ENCODE results near the genes EXOC8 and COA6.

- PRO-cap, result no peak
These were observed 763 bp downstream of the FAM89A start for GRCh38 chr1:231038951-231040031.

- PRO-cap, result bidirectional peak, plus-strand start at chr1:231337980, minus-strand start at chr1:231337852
These were observed at the start of gene EXOC8 for GRCh38 chr1:231337349-231337909. EXOC8 (minus strand) TSS chr1:231337852.

DNA sequence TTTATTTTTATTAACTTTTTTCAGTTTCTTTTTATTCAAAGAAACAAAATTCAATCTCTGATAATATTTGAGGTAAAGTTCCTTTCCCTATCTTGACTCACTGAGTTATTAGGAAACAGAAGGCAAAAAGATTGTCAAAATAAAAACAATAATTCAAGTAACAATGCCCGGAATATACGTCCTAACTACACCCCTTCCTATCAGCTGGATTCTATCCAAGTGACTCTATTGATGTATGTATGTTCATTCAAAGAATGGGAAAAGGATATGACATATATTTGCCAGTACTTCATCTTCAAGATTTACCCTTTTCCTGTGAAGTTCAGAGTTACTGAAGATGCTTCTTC, 13.7 kb downstream of the SPRTN start:
- PRO-cap, result no peak

DNA sequence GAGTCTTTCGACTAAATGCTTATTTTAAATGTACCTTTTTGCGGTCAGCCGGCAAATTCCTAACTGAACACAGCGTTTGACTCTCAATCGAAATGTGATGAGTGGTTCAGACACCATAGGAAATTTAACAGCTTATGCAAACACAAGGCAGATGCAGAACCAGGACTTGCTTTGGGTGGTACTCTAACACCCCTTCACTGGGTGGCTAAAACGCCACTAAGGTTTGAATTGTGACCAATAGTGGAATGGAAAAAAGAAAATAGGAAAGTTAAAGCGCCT, 1.7 kb downstream of the EGLN1 start:
- PRO-cap, result no peak

GRCh38 chr1:231529038-231529412, 556 bp downstream of the TSNAX start:
- PRO-cap, result no peak

- PRO-cap, result no peak
These were observed 13.9 kb upstream of the DISC1 start for GRCh38 chr1:231612512-231613296.

DNA sequence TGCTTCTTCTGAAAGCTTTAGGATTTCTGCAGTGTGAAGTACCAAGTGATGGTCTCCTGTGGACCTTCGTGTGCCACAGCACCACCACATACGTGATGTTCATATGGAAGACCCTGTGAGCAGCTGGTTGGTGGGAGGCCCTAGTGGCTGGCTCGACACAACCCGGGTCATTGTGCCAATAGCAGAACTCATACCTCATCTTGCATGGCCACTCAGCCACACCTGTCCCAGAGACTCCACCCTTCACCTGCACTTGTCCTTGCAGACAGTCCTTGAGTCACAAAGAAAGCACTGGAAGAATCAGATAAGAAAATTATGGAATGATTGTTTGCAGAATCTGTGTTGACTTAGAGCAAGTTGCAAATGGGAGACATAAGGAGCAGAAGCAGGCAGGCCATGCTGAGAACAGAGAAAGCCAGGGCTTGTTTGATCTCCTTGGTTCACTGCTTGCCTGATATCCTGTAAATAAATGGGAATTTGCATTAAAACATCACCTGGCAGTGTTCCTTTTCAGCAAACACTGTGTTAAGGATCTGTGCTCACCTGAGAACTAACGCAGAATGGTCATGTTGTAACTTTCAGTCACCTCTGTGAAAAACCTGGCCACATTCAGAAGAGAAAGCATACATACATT, 307.7 kb downstream of the SIPA1L2 start:
- PRO-cap, result no peak

DNA sequence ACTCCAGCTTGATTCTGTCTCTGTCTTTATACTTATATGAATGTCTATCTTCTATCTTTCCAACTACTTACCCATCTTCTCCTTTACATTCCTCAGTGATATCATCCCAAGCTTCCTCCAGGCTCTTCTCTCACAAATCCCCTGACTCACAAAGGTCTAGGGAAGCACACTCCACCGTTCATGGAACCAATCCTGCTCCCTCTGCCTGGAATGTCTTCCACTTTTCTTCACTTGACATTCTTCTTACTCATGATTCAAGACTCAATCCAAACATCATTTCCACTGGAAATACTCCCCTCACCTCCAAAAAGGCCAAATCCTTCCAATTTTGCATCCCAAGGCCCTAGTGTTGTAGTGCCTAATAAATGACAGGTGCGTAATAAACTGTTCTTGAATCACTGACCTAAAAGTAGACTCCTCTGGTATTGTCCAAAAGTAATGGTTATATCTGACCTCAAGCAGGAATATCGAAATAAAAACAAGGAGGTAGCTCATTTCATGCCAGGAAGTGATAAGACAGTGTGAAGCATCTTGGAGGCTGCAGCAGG, 132.1 kb downstream of the SIPA1L2 start:
- PRO-cap, result no peak

DNA sequence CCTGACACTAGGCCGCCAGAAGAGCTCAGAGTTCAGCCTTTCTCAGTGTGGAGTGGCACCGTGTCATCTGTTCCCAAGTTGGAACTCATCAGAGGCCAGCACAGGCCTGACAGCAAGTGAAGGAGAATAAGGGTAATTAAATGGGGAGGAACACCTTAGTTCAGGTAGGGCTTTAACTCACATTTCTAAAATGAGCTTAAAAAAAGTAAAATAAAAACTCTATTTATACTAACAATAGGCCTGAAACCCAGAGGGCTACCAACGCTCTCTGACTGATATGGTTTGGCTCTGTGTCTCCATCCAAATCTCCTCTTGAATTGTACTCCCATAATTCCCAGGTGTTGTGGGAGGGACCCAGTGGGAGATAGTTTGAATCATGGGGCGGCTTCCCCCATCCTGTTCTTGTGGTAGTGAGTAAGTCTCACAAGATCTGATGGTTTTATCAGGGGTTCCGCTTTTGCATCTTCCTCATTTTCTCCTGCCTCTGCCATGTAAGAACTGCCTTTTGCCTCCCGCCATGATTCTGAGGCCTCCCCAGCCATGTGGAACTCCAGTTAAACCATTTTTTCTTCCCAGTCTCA, 19.2 kb downstream of the SIPA1L2 start:
- PRO-cap, result no peak

- PRO-cap, result no peak
These were observed 4.2 kb upstream of the SIPA1L2 start for GRCh38 chr1:232633930-232634669.

- PRO-cap, result no peak
These were observed 26.8 kb downstream of the MAP10 start for GRCh38 chr1:232831911-232832475.

DNA sequence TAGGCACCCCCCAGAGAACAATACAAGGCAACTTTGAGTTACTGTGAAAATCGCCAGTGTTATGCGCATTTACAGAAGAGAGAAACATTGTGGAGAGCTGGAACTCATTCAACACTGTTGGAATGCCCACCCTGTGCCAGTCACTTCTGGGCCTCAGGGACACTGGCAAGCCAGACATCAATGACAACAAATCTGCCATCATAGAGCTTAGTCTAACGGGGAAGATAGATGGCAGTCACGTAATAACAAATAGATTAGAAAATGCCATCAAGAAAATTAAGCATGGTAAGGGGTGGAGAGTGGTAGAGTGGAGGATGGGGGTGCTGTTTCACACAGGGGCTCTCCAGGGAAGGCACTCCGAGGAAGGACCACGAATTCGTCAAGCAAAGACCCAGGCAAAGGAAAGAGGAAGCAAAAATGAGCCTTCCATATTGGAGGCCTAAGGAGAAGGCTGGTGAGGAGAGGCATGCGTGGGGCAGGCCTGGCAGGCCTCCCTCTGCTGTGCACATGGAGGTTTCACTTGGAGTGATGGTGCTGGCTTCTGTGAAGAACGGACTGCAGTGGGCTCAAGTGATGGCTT, 4.6 kb downstream of the MAP3K21 start:
- PRO-cap, result no peak

DNA sequence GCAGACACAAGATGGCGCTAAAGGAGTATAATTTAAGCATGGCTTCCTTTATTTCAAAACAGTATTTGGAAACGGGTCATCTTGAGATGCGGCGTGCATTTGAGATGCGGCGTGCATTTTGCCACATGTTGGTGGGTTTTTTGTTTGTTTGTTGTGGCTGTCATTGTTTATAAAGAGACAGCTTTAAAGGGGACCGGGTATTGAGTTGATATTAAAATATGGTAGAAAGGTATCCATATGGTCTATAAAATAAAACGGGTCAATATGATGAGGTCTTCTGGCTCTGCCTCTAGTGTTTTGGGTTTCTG, 210.2 kb downstream of the SLC35F3 start:
- PRO-cap, result no peak

DNA sequence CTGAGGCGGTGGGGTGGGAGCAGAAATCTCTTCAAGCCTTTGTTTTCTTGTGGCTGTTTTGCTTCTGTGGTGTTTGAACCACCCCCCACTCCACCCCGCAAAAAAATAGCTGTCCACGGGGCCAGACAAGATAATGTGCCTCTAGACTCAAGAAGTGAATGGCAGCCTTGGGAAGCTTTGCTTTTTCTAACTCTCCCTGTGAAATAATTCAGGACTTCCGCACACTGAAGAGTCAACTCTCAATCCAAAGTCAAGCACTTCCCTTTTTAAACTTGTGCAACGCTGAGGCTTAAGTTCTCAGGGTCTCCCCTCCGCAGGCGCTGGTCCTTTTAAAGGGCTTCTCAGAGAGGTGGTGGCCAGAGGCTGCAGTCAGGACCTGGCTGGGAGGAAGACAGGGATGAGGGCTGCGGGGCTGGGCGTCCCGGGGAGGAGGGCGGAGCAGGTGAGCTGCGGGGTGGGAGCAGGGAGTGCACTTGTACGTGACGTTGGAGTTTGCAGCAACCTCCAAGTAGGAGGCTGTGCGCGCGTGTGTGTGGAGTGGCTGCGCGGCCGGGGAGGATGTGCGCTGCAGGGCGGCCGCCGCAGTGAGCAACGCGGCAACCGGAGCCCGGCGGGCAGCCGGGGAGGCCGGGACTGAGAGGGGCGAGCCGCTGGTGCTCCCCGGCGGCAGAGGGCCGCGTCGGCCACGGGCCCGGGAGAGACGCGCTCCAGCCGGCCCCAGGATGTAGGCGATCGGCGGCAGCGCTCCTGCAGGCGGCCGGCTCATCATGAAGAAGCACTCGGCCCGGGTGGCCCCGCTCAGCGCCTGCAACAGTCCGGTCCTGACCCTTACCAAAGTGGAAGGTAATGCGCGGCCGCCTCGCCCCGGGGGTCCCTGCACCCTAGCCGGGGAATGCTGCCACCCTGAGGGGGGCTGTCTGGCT, 159.3 kb upstream of the COA6 start:
- PRO-cap, result no peak

GRCh38 chr1:234272810-234273198, 100.5 kb upstream of the COA6 start:
- PRO-cap, result no peak

GRCh38 chr1:234372840-234373816, at the start of gene COA6:
COA6 (plus strand) TSS chr1:234373456.
- PRO-cap, result bidirectional peak, plus-strand start at chr1:234373486, minus-strand start at chr1:234373400

DNA sequence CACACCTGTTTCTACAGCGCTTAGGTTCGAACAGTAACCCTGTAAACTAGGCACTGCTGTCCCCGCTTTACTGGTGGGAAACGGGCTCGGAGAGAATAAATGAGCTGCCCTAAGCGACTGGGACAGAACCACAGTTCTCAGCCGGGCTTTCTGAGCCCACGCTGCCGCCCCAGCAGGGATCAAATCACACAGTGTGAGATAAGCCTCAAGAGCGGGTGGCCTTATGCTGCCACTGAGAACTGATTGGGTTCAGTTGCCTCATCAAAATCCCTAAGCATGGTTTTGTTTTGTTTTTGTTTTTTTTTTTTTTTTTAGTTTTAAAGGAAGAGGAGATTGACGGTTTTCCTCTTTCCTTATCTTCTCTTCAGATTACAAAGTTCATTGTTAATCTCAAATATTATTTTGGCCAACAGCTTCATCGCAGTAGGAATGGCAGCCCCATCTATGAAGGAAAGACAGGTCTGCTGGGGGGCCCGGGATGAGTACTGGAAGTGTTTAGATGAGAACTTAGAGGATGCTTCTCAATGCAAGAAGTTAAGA, 631 bp downstream of the COA6 start:
- PRO-cap, result no peak

- PRO-cap, result unidirectional peak, plus-strand start at chr1:234503900
These were observed 24.6 kb upstream of the TARBP1 start for GRCh38 chr1:234503497-234504137.

DNA sequence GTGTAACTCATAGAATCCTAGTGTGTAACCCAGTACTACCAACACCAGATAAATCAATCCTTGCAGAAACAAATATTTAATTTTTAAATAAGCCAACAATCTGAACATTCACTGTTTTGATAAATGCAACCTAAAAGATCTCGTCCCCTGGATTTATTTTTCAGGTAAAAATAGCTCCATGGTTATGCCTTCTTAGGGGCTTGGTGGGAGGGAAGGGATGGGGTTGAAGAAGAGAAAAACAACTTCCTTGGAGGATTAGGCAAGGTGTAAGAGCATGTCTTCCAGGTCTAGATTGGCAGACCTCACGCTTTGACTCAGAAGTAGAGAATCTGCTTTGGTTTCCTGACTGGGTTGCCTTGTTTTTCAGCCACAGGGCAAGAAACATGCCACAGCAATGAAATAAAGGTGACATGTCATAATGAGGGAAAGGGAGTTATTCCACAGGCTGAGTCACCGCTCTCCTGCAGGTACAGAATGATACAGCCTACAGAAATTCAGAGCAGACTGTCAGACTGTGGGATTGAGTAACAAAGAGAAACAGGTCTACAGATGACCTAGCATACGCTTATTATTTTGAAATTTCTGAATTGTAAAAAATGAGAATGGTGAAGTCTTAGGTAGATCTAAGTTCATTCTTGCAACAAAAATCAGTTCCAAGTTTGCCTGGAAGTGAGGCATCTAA, 45.4 kb downstream of the IRF2BP2 start:
- PRO-cap, result no peak

GRCh38 chr1:234586356-234586953, 23.5 kb downstream of the IRF2BP2 start:
- PRO-cap, result no peak

Measured in left lobe of liver (tissue), 1 donor.